Jejunum (tissue), 1 donor: Measurements from ENCODE around the genes MRPS9 and ST6GAL2.

DNA sequence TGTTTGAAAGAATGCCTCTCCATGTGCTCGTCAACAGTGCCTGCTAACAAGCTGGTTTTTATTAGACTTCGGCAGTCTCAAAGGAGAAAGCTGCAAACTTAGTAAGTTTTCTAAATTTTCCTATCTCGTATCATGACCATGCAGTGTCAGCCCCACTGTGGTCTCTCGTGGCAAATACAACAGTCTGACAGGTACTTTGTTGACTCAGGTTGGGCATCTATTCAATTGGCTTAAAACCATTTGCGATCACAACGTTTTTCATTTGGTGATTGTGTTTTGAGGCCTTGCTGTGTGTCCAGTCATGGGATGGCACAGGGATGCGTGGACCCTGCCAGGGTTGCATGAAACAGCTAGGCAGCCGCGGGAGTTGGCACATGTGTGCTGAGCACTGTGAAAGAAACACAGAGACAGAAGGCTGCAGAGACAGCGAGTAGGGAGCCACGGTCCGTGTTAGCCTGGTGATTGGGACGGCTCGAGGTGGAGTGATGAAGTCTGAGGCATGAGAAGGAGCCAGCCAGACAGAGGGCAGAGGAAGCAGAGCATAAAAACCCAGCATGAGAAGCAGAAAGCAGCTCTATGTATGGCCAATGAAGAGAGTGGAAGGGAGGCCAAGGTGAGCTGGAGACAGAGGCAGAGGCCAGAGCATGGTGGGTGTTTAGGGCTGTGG, 31.9 kb upstream of the IL1R1 start:
- PRO-cap, result no peak

- PRO-cap, result no peak
These were observed 27.2 kb upstream of the IL1R1 start for GRCh38 chr2:102115217-102115792.

DNA sequence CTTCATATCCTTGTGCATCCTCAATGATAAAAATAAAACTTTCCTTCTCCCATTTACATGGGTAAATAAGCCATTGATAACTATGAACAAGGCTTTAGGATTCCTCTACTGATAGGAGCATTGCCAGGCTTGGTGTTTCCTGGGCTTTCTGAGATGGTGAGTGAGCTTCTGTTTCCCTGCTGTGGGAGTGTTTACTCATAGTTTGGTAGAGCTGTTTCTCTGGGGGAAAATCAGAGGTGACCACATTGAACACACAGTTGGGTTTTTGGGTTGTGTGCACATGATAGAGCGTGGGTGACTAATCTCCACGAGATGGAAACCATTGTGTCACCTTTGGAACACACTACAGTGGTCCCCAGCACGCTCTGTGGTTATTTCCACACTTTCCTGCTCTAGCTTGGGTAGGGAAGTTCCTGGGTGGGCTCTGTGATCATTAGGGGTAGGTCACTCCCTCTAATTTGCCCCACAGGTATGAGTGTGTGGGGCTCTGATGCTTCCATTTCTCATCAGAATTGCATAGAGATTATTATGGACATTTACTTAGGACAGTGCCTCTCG, 5.4 kb downstream of the IL1R1 start:
- PRO-cap, result no peak

DNA sequence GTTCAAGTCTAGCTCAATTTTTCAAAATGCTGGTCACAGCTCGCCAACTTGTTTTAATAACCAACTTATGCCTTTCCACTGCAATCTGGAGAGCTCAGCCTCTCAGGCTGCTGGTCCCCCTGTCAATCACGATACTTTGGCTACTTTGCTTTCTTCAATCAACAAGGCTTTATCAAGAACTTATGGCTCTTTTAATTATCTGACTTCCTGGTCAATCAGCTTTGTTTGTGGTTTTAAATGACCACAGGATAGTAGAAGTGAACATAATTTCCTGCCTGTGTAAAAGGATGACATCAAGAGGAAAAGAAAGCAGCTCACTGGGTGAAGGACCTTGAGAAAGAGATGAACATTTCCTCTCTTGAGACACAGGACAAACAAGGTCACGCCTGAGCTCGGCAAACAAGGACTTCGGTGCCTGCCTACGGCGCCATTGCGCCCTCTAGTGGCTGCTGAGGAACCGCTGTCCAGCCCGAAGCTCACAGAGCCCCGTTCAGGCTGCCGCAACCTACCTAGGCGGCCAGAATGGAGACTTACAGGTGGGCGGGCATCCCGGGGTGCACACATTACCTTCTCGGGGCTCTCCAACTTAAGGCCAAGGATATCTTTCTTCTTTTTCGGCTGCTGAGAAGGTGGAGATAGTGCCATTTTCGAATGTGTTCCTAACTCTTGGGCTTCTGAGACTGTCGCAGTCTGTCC, 53.9 kb downstream of the IL1RL2 start:
- PRO-cap, result no peak

DNA sequence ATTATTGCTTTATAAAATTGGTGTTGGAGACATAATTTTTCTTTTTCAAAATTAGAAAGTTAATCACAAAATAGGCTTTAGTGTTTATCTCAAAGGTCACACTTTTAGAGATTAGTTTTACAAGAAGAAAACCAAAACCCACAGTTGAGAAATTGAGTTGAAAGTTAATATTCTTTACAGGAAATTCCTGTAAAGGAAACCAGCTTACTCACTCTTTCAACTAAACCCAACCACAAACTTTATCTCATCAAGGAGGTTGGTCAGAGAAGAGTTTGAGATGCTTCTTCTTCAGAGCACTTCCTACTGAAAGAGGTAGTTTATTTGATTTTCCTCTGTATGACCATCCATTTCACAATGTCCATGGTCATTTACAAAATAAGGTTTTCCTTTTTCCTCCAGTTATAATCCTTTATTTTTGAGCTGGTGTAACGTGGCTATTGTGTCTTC, 4.6 kb upstream of the IL18RAP start:
- PRO-cap, result no peak

DNA sequence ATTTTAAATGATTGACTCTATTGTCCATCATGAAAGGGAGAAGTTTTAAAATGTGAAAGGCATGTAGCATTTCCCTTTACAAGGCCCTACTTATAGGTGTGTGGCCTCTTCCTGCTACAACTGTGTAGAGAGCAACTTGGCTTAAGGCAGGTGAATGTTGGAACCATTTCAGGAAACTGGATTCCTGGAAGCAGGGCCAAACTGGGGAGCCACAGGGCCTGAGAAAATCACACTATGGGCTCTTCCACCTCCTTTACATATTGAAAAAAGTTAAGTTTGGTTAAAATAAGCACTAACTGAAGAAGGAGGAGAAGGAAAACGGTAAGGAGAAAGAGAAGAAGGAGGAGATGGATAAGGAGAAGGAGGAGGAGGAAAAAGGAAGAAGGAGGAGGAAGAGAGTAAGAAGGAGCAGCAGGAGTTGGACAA, 3.4 kb downstream of the SLC9A4 start:
- PRO-cap, result no peak

DNA sequence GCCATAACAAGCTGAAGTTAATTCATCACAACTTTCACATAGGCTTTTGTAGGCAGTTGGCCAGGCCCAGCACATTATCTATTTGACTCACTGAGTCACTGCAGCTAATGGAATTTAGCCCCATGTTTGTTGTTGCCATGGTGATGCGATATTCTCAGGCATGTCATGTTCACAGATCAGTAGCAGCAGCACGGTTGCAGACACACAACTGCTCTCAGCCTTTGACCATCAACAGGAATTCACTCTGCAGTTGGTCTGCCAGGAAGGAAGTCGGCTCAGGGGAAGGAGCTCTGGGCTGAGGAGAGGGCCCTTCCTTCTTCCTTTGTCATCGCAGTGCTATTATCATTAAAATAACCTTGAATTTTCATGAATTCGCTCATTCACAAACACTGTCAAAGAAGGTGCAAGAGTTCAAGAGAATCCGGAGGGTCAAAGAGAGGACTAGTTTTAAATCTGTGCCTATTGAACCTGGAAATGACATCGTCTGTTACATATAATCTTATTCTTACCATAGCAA, 639.9 kb downstream of the TMEM182 start:
- PRO-cap, result no peak

DNA sequence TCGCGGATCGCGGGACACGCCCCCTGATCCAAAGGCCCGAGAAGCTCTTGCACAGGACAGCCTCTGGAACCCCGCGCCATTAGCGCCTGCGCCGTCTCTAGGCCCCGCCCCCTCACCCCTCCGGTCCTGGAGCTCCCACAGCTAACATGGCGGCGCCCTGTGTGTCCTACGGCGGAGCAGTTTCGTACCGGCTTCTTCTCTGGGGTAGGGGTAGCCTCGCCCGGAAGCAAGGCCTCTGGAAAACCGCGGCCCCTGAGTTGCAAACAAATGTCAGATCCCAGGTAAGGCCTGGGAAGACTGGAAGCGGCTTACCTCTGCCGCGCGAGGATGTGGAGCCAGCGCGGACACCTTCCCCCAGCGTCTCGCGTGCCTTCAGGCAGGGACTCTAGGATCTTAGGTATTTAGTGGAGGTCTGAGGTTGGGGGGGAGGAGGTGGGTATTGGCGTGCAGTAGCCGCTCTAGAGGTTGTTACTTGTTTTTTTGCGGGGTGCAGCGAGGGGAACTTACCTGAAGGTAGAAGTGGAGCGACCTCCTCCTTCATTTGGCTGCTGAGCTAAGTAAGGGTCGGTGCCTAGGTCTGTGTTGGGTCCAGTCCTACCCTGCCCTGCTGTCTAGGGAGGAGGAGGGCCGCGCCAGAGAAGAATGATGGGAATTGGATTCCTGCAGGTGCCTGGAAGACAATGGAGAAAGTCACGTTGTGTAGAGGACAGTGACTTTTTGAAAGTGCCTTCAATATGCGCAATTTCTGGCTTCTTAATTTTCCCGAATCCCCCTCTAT, at the start of gene MRPS9:
Gene MRPS9 (plus strand): TSS at position 123 of the 778 bp plus-strand sequence.
- PRO-cap, result bidirectional peak, plus-strand start at position 115 of the sequence, minus-strand start outside the sequence; unidirectional peak, minus-strand start at position 364 of the sequence

DNA sequence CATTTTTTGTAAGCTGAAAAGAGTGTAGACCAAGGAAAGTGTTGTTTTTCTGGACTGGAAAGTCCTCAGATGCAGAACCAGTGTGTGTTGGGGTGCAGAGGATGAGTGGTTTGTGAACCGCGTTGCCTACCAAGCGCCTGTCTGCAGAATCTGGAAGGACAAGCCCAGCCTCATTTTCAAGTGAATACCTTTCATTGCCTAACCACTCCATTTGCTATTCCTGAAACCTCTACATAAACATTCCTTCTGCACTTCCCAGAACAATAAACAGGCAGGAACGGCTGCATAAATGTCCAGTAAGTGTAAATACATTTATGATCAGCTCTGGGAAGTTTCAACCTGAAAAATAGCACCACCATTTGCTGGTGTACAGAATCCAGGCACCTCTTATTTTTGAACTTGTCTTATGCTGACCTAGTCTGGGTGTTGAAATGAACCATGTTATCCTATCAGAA, 45.4 kb upstream of the FHL2 start:
- PRO-cap, result no peak

DNA sequence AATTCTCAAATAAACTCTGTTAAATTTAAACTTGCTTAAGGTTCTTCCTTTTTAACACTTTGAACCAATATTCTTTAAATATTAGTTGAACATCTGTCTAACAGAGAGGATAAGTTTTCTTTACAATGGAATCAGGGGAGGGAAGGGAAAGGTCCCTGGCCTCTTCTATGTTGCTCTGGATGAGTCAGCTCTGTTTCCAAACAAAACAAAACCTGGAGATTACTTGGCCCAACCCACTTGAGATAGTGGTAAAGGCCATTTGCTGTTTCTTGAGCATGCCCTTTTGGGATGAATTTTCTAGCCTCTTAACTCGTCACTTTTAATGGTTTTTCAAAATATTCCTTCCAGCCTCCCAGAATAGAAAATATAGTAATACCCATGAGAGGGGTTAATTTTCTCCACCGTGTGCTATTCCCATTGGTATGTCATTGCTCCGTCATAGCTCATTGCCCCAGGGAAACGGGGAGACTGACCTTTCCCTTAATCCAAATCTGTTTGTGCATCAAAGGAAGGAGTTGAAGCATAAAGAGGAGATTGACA, 112.2 kb upstream of the FHL2 start:
- PRO-cap, result no peak

DNA sequence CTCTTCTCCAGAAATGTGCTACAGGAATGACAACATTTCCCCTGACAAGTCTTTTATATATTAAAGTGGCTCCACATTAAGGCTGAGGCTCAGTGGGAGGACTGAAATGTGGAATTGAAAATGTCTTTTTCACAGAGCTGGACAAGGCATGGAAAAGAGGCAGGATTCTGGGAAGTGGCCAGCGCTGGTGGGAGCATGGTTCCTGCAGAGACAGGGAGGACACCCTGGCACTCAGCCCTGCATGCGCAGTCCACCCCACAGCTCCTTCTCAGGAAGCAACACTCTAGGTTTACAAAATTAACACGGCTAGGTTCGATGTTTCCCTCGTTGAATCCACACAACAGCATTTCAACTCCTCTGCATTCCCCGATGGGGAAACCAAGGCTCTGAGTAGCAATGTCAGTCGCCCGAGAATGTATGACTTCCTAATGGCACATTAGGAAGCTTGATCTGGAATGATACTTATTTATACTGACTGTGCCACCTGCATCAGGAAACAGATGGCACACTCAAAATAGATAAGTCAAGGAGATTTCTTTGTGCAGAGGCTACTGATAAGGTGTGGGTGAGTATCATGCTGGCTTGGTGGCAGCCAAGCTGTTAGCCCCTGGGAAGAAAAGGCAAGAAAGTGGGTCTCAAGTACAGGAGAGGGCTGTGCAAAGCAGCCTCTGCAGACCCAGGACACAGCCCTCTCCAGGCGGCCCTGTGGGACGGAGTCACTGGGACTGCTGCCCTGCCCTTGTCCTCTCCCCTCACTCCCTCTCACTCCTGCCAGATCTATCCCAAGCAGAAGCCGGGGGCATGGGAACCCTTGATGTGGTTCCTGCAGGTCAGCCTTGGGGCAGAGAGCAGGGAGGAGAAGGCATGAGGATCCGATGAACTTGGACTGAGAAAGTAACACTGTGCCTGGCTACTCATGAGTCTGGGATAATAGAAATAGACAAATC, 158.4 kb upstream of the FHL2 start:
- PRO-cap, result no peak

DNA sequence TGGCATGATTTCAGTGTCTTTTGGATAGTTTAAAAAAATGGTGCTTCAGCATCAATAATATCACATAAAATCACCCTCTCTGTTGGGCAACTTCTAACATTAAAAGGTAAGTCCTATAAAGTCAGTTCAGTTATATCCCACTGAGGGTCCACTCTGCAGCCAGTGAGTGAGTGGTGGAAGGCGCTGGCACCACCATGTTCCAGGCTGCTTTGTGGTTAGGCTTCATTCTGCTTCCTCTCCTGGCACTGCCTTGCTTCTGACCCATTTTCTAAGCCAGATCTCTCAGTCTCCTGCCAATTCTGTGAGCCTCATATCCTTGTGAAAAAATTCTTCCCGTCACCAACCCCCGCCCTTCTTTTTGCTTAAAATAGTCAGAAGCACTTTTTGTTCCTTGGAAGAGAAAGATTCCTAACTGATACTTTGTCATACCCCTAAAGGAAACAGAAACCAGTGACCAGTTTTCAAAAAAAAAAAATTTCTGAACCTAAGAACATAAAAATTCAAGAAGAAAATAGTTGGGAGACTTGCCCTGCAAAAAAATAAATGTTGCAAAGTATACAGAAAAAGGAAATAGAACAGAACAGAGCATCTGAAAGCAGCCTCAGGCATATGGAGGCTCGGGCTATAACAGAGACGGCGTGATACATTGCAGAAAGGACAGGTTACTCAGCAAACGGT, 139.7 kb upstream of the NCK2 start:
- PRO-cap, result no peak

DNA sequence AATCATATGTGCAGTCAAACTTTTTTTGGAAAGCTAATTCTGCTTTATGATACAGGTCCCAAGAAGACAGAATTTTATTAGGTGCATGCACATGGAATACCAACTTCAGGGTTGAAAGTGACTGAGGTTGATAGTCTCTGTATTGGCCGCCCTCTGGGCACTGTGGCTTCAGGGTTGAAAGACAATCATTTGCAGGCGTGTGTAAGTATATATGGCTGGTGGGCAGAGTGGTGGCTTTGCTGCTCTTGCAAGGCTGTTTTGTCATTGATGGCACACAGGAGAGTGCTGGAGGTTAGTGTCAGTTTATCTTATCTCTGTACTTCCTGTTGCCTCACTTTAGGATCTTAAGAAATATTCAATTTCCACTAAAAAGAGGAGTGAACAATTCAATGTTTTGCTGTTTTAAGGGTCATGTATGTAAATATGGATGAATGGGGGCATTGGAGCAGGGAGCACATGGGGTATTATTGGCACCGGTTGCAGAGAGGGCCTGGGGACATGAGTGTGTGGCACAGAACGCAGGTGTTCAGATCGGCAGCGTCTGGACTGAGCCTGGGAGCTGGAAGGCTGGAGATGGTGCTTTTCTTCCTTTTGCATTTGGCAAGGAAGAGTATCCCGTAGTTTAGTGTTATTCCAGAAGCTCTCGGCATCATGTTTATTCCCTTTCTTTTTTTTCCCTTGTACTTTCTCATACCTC, 51.5 kb downstream of the NCK2 start:
- PRO-cap, result no peak

GRCh38 chr2:106144620-106145148, 49.4 kb downstream of the UXS1 start:
- PRO-cap, result no peak

DNA sequence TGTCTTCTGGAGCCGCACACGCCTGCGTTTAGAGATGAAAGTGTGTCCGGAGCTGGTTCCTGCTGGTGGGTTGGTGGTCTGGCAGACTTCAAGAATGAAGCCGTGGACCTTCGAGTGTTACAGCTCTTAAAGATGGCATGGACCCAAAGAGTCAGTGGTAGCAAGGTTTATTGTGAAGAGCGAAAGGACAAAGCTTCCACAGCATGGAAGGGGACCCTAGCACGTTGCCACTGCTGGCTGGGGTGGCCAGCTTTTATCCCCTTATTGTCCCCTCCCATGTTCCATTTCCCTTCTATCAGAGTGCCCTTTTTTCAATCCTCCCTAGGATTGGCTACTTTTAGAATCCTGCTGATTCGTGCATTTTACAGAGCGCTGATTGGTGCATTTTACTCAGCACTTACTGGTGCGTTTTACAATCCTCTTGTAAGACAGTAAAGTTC, 90.0 kb downstream of the CD8B2 start:
- PRO-cap, result no peak

GRCh38 chr2:106885005-106885765, 782 bp downstream of the ST6GAL2 start:
- PRO-cap, result no peak

- PRO-cap, result no peak
These were observed at the start of gene ST6GAL2 for GRCh38 chr2:106885766-106886298. TSS of gene ST6GAL2 (minus strand) at chr2:106886167.

DNA sequence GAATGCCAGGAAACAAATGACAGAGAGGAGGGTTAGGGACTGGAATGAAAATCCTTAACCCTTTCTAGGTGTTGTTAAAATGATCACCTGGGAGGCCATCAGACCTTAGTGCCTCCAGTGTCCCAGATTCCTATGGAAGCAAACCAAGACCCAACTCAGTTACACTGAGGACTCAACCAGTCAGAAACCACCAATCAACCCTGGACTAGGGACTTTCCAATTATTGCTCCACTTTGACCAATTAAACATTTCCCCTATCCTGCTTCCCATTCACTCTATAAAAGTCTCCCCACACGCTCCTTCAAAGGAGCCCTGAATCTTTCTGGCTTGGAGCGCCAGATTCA, 20.9 kb upstream of the SULT1C2 start:
- PRO-cap, result no peak

GRCh38 chr2:108316568-108317170, 28.0 kb downstream of the SULT1C2 start:
- PRO-cap, result no peak

DNA sequence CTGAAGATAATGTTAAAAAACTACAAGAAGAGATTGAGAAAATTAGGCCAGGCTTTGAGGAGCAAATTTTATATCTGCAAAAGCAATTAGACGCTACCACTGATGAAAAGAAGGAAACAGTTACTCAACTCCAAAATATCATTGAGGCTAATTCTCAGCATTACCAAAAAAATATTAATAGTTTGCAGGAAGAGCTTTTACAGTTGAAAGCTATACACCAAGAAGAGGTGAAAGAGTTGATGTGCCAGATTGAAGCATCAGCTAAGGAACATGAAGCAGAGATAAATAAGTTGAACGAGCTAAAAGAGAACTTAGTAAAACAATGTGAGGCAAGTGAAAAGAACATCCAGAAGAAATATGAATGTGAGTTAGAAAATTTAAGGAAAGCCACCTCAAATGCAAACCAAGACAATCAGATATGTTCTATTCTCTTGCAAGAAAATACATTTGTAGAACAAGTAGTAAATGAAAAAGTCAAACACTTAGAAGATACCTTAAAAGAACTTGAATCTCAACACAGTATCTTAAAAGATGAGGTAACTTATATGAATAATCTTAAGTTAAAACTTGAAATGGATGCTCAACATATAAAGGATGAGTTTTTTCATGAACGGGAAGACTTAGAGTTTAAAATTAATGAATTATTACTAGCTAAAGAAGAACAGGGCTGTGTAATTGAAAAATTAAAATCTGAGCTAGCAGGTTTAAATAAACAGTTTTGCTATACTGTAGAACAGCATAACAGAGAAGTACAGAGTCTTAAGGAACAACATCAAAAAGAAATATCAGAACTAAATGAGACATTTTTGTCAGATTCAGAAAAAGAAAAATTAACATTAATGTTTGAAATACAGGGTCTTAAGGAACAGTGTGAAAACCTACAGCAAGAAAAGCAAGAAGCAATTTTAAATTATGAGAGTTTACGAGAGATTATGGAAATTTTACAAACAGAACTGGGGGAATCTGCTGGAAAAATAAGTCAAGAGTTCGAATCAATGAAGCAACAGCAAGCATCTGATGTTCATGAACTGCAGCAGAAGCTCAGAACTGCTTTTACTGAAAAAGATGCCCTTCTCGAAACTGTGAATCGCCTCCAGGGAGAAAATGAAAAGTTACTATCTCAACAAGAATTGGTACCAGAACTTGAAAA, 21.2 kb downstream of the GCC2 start:
- PRO-cap, result no peak